GM23248 (cell line): Measurements from ENCODE around the genes RPF1 and CTBS.

- RAMPAGE, long total RNA: no peak
Measured at GRCh38 chr1:81808595-81809466, 8.1 kb downstream of the ADGRL2 start.

- RAMPAGE, long total RNA: no peak
Measured at GRCh38 chr1:81920114-81920790, 119.5 kb downstream of the ADGRL2 start.

DNA sequence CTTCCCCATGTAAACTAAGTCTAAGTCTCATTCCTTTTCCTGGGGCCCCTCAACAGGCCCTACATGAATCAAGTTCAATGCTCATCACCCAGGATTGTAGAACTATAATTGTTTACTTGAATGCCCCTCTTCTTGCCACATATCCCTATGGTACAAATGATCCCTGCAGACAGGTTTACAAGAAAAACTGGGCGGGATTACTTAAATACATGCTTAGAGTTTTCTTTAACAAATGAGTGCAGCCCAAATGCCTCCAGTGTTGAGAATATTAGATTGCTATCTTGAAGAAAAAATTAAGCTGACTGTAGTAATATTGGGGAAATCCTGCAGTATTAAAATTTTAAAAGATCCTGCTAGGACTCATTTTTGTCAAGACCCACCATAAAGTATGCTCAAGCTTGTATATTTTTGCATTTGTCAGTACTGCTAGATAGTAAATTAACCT lies 331.2 kb downstream of the TTLL7 start:
- RAMPAGE, long total RNA: no peak

DNA sequence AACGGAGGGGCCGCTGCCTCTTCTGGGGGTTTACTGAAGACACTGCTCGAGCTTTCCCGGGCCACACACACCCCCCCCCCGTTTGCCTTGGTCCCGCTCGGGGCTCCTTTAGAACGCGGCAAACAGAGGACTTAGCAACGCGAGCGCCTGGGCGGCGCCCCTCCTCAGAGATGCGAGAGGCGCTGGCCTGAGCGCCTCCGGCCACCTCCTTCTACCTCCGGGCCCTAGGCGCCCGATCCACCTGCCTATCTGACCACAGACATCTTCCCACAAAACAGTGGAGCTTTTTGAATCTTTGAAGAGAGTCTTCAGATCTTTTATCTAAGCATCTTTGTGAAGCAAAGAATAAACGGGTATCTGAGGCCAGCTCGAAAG lies 370 bp upstream of the TTLL7 start:
- RAMPAGE, long total RNA: no peak

DNA sequence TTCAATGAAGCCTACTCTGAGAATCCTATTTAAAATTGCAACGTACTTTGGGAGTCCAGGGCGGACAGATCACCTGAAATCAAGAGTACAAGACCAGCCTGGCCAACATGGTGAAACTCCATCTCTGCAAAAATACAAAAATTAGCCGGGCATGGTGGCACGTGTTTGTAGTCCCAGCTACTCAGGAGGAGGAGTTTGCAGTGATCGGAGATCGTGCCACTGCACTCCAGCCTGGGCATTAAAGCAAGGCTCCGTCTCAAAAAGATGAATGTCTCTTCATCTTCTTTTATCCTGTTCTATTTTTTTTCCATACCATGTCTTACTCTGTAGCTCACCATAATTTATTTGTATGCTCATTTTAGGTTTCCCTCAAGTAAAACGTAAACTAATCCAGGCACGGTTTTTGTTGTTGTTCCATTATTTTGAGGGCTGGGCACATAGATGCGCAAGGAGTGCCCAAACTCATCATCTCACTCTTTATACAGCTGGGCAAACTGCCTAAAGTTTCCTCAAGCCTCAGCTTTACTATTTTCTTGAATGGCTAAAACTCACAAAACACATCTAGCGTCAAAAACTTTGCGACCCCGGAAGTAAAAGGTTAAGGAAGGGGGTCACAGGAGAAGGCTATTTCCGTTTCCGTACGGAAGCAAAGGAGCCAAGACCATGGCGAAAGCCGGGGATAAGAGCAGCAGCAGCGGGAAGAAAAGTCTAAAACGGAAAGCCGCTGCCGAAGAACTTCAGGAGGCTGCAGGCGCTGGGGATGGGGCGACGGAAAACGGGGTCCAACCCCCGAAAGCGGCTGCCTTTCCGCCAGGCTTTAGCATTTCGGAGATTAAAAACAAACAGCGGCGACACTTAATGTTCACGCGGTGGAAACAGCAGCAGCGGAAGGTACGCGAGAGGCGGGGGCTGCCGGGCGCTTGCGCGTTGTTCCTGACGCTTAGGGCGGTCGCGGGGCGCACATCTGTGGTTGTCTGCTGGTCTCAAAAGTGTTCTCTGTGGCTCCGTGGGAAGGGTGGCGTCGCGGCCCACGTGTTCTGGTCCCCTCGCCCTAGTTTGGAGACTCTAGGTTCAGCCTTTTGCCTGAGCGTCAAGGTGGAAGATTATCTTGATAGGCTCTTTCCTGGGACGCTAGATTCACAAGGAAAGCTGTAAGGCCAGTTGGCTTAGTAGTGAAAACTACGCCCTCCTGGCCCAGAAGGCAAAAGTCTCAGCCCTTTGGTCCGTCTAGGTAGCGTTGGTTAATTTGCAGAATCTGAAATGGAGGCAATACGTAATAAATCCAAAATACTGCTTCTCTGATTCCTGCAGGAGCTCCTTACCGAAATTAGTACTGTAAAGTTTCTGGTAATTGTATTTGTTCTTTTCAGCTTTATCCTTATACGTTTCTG lies at the start of gene RPF1:
Gene RPF1 (plus strand): TSS at position 648 of the 1,391 bp plus-strand sequence.
- RAMPAGE, long total RNA: no peak

DNA sequence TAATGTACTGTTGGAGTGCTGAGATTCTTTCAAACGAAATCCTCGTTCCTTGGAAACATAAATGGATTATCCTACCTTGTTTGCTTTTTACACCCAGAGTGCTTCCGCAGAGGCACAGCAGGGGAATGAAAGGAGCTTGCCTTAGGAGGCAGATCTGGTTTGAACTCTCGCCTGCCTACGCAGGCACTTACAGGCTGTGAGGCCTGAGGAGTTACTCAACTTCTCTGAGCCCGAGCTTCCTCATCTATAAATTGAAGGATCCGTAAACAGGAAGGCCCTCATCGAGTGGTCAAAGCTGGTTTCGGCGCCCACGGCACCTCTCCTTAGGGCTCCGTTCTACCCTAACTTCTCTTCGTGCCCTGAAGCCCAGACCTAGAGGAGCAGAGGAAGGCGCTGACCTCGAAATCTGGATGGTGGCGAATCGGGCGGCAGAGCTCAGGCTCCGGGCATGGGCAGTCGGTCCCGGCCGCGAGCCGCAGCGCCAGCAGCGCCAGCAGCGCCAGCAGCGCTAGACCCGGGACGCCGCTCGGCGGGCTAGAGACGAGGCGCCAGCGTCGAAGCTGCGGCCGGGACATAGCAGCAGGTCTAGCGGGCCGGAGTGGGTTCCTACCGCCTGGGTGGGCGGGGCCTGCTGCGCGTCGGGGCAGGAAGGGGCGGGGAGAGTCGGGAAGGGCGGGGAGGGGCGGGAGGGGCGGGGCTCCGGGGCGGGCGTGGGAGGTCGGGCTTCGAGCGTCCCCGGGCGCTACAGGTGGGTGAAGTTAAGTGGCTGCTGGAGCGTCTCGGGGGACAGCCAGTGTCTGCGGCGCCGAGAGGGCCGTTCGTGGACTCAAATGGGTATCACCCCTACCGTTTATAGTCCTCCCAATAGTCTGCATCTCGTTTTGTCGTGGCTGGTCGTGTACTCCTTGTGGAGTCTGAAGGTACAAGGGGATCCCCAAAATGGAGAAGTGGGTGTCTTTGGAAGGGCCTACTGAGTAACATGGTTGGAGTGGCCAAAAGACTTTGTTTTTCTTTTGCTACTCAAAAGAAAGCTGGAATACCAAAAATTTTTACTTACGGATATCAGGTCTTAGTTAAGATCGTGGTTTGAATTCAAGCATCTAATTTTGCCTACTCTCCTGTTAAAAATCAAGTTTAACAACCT lies at the start of gene CTBS:
Gene CTBS (minus strand): TSS at position 600 of the 1,144 bp plus-strand sequence.
- RAMPAGE, long total RNA: no peak

DNA sequence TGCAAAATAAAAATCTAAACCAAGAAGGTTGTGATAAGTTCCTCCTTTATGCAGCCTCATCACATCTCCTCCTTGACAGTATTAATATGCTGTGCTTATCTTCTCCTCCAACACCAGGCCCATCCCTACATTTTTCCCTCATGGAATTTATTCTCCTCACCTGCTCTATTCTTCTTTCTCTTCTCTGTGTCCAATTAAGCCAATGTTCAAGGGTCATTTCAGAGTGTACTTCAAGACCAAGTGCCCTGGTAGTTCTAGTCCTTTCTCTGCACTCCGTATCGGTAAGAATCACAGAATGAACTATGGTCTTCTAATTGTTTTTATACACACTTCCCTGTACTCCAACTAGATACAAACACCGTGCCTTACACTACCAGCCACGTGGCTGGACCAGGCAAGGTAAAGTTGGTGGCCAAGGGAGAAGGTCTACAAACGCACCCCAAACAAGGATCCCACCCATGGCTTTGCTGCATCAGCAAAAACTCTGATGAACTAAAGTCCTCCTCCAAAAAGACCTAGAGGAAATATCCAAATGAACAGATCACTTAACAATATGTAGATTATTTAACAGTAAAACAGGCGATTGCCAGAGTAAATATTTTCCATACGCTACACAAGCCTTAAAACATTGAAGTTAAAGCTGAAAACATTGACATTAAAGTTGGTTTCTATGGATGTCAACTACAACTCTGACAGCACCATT lies 40.1 kb upstream of the LPAR3 start:
- RAMPAGE, long total RNA: no peak

DNA sequence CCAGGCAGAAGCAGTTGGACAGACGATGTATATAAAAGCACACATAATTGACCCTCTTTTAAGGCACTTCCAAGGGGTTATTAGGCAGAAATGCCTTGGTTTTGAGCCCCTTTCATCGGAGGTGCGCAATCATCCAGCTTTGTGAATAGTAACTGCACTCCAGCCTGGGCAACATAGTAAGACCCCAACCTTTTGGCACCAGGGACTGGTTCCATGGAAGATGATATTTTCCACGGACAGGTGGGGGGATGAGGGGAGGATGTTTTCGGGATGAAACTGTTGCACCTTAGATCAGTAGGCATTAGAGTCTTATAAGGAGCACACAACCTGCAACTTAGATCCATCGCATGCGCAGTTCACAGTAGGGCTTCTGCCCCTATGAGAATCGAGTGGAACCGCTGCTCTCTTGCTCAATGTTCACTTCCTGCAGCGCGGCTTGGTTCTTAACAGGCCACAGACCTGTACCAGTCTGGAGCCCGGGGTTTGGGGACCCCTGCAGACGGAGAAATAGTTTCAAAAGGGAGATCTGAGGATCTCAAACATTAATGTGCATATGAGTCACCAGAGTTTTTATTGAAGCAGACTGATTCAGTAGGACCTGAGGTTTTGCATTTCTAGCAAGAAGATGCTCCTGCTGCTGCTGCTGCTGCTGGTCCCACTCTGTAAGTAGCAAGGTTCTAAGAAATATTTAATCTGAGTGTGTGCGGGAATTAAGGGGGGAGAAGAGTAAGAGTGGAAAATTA lies 1.9 kb upstream of the MCOLN2 start:
- RAMPAGE, long total RNA: no peak

- RAMPAGE, long total RNA: no peak
Measured at GRCh38 chr1:85278720-85279479, 2.5 kb upstream of the BCL10 start.

- RAMPAGE, long total RNA: no peak
Measured at GRCh38 chr1:85289311-85289867, 13.0 kb upstream of the BCL10 start.

DNA sequence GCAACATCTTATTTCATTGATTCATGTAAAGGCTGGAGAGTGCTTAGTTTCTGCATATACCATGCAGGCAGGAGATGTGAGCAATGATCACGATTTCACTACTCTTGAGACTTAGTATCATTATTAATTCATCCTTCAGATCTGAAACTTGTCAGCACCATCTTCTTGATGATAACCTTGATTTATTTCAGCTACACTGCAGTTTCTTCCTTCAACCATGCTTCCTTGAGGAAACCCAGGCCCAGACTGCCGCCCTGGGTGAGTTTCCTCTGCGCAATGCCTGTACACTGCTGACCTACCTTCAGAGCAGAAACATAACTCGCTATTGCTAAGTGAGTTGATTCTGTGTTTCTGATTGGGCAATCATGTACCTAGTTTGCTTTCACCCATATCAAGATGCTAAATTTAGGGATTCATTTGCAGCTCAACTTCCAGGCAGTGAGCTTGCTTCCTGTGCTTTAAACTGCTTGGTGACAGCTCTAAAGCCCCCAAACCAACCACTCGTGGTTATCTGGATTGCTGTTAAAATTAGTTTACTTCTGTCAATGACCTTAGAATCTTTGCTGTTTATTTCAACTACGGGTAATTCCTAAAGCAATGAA lies 13.5 kb upstream of the BCL10 start:
- RAMPAGE, long total RNA: no peak

DNA sequence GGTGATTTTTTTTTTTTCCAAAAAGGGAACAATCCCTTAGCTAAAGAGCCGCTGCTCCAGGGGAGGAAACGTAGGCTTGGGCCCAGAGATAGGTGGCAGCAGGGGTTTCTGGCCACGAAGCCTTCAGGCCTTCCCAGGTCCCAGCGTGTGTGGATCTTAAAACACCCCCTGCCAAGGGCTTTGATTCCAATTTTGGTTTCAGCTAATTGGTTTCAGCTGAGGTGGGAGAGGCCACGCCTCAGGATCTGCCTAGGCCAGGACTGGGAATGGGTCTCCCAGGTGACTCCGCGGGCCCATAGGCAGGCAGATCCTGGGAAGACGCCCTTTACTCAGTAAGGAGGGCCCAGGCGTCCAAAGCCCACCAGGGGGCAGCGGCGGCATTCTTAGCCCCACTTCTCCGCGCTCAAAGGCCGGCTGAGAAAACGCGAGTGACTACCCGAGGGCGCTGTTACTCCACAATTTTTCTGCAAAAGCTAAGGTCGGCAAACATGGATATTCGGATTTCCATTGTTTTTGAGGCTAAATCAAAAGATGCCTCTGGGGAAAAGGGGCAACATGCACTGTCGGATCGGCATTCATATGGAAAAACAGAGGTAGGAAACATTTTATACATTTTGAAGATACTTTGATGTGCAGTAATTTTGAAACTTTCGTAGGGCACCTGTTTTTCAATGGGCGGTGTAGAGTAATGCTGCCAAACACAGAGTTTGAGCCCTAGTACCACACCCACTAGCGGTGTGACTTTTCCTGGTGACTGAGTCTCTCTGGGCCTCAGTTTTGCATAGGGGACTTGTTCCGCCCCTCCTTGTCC lies 31.7 kb upstream of the BCL10 start:
- RAMPAGE, long total RNA: no peak

GRCh38 chr1:85427243-85427651 lies 37.7 kb downstream of the DDAH1 start:
- RAMPAGE, long total RNA: no peak

DNA sequence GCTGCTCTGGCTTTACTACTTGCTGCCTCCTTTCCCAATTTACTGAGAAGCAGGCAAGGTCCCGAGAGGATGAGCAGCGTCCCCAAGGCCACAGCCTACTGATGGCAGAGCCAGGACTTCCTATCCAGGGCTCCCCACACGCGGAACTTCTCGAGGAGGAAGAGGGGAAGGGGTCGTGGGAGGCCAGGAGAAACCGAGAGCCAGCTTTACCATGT lies 4.4 kb upstream of the CCN1 start:
- RAMPAGE, long total RNA: no peak

DNA sequence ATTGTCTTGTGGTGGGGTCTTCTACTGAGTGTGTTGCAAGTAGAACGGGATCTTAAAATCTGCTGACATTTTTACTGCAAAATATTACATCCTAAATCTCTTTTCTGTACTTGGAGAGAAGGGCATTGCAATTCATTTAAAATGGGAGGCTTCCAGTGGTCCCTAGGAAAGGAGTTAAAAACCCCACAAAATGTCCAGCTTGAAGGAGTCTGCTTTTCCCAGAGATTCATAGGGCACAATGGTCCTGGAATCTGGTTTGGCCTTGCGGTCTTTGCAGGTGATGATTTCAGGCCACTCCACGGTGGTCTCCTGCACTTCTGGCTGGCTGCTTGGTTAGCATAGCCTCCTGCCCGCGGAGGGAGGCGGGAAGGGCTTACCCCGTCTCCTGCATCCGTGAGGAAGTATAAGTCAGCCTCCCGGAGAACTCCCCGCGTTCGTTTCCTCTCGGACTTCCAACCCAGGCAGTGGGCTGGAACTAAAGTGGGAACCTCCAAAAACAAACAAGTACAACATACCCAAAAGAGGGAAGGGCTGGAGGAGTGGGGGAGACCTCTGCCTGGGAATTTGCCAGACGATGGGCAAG lies 1.1 kb upstream of the CCN1 start:
- RAMPAGE, long total RNA: no peak

GRCh38 chr1:86502612-86503551 lies 34.2 kb downstream of the CLCA1 start:
- RAMPAGE, long total RNA: no peak

GRCh38 chr1:86517049-86517866 lies 29.6 kb upstream of the CLCA4 start:
- RAMPAGE, long total RNA: no peak

DNA sequence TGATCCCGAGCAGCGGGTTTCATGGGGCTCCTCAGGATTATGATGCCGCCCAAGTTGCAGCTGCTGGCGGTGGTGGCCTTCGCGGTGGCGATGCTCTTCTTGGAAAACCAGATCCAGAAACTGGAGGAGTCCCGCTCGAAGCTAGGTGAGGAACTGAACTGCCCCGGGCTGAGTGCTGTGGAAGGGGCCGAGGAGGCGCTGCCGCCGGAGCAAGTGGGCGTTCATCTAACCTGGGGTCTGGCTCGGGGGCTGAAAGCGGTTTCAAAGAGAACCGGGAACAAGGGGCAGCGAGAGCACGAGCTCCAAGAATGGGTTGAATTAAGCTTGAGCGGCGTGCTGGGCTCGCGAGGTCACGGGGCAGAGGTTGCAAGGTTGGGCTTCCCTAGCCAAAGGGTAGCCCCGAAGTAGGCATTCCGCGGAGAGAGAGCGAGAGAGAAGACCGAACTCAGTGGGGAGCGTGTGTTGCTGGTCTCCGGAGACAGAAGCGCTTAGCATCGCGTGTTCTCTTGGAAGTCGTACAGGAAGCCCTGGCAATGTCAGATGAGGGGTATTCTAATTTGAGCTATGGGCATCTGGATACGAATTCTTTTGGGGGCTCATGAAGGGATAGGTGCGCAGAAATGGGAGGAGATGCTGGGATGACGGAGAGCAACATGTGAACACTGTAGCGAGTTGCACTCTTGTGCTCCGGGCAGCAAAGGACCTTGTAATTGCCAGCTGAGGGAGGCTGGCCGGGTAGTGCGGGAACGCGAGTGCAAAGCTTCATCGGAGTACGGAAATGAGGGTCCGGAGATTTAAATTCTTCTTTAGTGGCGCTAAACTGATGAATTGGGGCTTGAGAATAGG lies 804 bp downstream of the HS2ST1 start:
- RAMPAGE, long total RNA: no peak

DNA sequence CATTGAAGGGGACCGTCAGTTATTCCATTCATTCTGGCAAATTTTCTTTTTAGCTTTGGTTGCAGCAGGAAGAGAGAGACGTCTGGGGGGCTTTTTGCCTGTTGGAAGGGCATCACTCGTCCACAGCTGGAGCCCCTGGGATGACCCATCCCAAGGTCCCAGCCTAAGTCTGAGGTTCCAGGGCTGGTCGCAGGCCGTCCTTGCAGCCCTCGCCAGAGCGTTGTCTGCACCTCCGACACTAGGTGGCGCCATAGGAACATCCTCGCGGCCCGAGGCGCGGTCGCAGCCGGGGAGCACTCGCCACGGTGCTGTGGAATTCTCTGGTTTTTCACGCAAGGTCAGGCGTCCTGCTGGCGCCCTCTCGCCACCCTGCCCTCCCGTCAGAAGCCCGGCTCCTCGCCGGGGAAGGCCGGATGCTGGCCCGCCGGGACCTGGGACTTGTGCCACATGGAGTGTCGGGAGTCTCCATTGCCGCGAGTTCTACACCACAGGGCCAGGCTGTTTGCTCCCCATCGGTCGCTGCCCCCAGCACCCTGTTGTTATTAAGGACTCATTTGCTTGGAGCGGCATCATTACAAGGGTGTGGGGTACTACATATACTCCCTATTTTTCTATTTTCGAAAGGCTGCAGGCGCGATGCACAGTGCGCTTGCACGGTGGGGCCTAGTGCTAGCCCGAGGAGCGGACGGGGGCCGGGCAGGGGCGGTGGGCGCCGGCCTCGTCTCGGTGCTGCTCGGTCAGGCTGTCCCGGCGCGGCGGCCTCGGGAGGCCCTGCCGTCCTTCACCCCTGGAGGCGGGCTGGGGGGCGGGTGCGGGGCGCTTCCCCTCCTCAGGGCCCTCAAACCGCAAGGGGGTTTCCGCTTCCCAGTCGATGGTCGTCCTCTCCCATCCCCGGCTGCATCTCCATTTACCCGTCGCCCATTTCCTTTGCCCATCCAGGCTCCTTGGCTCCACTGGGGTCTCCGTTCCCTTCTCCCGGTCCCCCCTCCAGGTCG lies 196.7 kb upstream of the LMO4 start:
- RAMPAGE, long total RNA: no peak

- RAMPAGE, long total RNA: no peak
Measured at GRCh38 chr1:87329576-87329793, 805 bp downstream of the LMO4 start.